Parotid gland (tissue), 1 donor: ENCODE data around the genes LDLRAD1 and BSND.

DNA sequence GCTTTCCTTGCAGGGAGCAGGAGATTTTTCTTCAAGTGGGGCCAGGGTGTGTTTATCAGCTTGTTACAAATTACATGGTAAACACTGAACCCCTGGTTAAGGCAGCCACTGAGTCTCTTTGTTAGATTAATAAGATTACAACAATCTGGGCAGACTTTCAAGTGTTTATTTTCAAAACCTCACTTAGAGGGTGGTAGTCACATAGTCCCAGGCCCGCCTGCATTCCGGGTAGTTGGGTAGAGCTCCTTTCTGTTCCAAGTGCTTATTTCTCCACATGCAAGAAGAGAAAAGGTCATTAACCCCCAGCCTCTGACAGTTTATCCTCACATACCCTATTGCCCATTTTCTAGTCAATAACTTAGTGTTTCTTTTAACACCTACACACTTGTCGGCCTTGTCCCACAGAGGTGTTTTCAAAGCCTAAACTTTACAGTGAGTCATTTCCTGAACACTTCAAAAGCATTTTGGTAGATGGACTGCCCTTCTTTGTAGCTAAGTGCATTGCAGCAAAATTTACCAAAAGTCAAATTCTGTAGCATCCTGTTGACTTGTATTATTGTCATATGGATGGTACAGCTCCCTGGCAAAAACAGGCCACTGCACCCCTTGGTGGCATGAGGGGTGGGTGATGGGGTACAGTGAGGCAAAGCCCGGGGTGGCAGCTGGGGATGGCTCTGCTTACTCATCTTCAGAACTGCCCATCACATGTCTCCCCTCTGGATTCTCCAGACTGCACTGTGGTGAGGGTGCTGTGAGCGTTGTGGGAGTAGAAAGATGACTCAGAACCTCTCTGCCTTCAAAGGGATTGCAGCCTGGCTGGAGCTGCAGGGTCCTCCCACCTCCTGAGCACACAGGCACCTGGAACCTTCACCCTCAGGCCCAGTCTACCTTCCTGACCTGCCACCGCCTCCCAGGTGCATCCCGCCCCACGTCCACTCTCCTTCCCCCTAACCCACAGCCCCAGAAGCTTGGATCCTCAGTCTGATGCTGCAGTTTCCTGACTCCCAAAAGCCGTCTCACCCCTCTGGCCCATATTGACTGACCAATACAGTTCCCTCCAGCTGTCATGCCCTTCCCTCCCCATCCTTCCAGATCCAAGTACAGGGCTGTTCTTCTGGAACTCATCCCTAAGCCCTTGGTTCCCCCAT is 45.8 kb upstream of the DMRTB1 start:
- PRO-cap, result no peak

DNA sequence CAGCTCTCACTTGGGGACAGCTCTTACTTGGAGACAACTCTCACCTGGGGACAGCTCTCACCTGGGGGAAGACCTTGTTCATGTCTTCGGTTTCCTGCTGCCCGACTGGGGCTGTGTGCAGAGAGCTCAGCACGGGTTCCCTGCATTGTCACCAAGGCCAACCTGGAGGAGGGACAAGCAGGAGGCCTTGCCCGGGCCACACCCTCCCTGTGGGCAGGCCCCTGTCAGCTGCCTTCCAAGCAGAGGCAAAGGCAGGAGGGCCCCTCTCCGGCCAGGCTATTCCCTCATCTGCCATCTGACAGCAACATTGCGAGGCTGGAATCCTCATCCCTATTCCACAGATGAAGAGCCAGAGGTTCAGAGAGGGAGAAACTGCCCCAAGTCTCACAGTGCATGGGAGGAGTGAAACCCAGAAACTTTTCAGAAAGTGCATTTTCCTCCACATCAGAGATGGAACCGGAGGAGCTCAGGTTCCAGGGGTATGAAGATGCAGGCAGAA is at the start of gene LDLRAD1:
LDLRAD1 (minus strand) TSS at position 156 of the 499 bp plus-strand sequence.
- PRO-cap, result no peak

- PRO-cap, result no peak
Measured at GRCh38 chr1:54122616-54122815, 30.3 kb downstream of the CDCP2 start.

DNA sequence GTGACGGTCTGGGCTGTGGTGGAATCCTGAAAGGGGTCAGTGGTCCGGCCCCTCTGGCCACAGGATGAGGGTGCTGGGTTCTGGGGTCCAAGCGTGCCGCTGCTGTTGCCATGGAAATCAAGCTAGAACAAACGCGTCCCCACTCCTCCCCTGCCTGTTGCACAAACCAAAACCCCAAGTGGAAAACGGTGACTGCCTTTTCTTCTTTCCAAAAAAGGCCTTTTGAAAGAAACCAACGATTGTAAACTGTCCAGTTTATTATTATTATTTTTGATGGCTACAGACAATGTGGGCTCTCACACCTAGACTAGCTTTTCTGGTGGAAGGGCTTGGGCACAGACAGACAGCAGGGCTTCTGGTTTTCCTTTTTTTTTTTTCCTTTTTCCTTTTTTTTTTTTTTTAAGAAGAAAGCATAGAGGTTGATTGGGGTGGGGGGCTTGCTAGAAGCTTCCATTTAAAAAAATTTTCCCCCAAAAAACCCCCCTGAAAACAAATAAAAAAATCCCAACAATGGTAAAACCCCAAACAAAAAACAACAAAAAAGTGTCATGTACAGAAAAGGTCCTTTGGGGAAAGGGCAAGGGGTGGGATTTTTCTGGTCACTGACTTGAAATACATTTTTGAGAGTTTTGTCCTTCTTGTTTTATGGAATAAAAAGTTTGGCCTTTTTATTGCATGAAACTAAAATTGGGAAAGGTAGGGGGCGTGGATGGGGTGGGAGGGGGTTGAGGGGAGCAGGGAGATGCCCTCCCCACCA is 26.5 kb downstream of the MRPL37 start:
- PRO-cap, result no peak

DNA sequence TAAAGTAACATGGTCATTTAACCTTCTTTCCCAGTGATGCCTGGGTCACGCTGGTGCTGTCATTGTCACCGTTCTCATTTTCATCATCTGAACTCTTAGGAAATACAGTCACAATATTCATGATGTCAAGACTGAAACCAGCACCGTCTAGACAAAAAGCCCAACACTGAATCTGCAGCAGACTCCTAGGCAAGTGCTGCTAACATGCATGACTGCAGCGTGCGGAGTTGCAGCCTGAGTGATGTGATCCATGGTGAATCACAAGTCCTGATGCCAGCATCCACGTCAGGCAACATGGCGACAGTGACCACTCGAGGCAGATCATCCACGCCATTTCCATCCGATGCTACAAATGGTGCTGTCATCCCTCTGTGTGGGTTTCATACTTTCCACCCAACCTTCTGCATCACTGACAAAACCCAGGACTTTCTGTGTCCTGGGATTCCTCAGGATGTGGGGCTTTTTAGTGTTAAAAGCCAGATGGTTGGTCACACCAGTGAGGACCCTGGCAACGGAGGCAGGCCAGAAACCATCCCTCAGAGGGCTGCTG is 37.7 kb downstream of the MRPL37 start:
- PRO-cap, result no peak

- PRO-cap, result no peak
Measured at GRCh38 chr1:54344663-54345722, 145.0 kb downstream of the MRPL37 start.

DNA sequence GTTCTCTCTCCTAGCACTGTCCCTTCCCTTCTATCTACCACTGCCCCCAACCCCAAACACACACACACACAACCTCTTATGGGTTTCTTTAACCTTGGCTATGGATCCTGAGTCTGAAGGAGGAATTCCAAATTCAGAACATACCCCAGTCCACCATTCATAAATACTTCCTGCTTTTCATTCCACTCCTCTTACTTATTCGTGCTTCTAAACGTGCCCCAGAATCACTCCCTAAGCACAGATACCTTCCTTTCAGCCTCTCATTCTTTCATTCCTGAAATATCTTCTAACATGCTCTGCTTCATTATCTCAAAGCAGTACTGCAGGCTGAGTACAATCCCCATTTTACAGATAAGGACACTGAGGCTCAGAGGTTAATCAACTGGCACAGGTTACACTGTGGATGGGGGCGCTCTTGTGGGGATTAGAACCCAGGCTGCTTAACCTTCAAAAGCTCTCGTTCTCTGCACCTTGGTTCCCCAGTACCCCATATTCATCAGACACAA is 162.5 kb upstream of the ACOT11 start:
- PRO-cap, result no peak

DNA sequence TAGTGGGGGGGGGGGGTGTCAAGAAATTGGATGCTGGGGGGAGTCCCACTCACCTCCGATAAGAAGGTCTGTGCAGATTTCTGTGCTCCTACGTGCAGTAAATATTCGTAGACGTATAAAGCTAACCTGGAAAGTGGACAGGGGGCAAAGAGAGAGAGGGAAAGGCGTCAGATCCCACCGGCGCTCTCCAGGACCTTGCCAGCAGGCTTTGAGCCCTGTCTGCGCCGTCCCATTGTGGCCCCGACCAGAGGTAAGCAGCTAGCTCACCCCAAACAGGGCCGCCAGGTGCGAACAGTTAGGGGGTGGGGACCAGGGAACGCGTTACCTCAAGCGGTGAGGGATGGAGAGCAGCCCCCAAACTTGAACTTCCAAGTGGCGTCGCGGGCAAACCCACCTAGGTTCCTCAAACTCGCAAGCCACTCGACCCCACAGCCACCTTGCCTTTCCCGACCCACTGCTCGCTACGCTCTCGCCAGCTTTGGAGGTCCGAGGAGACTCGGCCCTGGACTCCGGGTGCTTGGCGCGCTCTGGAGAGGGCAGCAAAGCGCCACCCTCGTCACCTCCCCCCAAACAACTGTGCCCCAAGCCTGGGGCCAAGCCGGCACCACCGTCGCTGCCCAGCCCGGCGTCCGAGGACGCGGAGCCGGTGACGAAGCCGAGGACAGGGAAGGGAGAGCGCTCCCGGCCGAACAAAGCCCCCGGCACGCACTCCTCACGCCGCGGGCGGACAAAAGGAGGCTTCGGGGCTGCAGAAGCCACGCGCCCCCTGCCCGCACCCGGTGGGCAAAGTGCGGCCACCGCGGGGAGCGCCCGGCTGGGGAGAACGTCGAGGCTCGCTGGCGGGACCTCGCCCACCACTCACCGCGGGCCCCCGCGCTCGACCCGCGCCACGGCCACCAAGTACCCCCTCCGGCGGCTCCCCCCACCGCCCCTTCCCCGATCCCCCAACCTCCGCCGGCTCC is 142.9 kb upstream of the ACOT11 start:
- PRO-cap, result no peak

DNA sequence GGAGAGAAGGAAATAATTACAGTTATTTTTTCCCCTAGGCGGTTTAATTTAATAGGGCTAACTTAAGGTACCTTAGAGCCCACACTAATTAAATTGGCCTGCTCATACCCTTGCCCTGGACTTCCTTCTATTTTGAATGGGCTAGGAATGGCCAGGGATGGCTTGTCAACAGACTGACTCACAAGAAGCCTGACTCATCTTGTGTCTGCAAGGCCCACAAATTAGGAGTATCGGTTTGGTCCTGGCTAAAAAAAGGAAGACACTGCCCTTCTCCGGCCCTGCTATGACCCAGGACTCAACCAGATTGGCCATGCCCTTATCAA is 139.8 kb upstream of the ACOT11 start:
- PRO-cap, result no peak

- PRO-cap, result no peak
Measured at GRCh38 chr1:54945557-54945869, 34.9 kb upstream of the TMEM61 start.

DNA sequence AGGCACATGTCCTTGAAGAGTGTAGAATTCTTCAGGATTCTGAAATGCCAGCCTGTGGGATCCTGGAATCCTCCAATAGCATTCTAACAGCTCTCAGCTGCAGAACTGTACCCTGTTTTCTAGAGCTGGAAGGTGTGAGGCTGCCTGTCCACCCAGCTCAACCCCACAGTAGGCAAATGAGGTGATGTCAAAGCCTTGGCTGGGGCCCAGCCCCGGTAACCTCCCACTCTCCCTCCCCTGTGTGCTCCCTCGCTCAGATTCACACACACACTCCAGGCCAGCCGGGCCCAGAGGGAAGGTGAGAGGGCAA is at the start of gene BSND:
BSND (plus strand) TSS at position 290 of the 310 bp plus-strand sequence.
- PRO-cap, result no peak

GRCh38 chr1:55040516-55041373 is 1.4 kb downstream of the PCSK9 start:
- PRO-cap, result no peak

DNA sequence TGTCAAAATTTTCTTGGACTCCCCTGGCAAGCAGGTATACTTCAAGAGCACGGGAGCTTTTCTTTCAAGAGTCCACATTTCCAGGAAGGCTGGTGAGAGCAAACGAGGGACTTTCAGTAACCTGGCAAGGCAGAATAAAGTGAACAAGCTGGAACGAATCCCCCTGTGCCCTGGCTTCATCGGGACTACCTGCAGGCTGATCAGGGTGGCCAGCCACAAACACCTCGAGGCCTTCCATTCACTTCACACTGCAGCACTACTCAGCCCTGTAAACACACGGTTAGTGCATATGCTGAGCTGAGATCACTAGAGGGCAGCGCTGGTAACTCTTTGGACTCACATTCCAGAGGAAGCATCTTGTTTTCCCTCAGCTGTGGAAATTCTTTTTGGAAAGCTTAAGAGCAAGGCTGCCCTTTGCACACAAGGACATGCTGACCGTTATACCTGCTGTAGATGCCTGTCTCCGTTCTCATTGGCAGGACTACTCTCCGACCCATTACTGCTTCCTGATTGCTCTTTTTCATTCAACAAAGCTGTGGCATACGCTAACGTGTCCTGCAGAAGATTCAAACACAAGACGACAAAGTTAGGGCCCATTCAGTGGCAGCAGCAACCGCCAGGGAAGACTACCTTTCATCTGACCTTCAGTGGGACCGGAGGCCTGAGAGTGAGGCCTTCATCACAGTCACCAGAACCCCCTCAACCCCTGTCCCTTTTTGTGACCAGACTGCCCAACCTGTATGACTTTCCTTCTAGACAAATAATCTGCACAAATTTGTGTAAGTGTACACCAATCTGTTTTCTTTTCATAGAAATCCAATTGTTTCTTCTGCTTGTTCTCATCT is 32.2 kb downstream of the PCSK9 start:
- PRO-cap, result no peak

- PRO-cap, result no peak
Measured at GRCh38 chr1:56255859-56256007, 323.6 kb downstream of the PLPP3 start.

GRCh38 chr1:56376487-56377249 is 202.7 kb downstream of the PLPP3 start:
- PRO-cap, result no peak

DNA sequence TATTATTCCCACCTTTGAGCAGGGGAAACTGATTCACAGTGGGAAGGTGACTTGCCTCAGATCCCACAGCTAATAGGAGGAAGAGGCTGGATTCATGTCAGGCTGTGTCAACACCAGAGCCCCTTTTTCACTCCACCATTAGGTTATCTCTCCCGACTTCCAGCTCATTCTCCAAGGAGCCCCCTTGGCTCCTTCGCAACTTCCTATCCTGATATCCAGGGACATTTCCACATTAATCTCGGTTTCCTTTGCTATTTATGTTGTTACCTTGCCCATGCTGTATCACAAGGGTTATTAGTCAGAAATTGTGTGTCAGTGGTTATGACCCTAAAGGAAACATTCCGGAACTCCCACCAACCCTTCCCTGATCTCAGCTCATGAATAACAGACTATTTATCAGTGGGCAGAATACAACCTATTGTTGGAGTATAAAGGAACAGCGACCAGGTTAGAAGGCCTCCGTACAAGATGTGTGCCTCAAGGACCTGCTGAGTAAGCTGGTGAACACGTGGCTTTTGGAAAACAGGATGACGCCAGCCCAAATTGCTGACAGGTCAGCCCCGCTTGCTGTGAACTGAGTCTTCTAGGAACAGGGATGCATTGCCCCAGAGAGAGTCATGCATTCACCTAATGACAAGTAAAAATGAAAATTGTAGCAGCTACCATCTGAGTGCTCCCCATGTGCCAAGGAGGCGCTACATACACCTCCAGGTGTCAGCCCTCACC is 121.5 kb downstream of the PLPP3 start:
- PRO-cap, result no peak

- PRO-cap, result no peak
Measured at GRCh38 chr1:56523652-56523999, 55.7 kb downstream of the PLPP3 start.

DNA sequence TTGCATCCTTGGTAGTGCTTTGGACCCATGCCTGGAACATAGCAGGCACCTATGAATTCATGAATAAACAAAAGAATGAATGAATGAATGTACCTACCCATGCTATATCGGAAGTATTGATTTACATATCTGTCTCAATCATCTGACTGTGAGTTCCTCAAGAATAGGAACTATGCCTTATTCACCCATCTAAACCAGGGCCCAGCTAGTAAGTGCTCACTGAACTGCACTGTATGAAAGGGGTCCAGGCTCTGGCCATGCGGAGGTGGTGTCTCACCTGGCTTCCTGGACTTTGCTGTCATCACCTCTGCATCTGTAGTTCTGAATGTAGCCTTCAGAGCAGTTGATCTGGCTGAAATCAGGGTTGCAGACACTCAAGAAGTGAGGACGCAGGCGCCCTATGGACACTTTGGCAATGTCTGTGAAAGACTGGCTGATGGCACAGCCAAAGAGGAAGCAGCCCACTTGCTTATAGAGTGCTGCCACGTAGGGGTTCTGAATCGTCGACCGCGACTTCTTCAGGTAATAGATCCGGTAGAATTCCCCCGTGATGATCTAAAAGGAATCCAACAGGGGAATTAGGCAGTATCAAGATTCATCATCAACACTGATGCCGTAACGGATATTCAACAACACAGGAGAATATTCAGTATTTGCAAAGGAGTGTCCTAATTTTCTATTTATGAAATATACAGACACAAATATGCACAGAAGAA is 55.2 kb downstream of the PLPP3 start:
- PRO-cap, result no peak

- PRO-cap, result no peak
Measured at GRCh38 chr1:56529246-56529602, 50.1 kb downstream of the PLPP3 start.

DNA sequence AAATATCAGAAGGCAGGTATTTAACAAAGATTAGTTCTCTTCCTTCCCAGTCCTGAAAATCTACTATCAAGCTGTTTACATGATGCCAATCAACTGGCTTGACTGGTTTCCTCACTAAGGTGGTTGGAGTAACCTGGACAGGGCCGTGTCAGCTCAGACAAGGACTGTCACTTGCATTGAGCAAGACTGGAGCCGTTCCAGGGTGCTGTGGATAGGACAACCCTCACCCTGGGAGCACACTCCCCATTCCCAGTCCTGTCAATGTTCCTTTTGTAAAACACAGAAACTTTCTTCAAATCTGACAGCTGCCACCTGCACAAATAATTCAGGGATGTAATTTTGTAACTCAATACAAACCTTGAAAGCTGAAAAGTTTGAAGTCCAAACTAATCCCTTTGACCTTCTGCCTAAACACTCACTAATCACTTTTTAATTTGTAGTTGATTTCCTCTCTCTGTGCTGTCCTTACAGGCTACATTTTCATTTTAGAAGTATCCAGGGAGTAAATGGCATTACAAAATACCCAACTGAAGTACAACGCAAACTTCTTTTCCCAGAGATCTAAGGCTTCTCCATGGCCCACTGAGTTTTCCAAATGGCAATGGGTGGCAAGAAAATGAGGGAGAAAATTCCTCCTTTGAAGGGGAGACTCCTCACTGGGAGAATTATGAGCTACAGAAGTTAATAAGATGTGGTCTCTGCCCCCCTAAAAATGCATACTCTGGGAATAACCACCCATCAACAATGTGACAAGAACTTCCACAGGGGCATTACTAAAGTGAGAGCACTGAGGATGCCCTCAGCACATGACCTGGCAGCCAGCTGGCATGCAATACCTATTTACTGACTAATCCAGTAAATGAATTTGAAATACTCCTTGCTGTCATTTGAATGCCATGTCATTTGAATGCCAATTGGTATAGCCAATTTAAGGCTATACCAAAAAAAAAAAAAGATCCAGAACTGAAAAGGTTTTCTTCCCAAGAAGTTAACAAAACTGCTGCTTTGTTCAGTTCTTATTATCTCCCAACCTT is 31.1 kb downstream of the PLPP3 start:
- PRO-cap, result no peak